ENCODE results near the gene PSMA4.

- RAMPAGE, long total RNA: no peak
- RRBS: no CpG with 5 or more reads among the region's 1 CpG
These were observed 11.9 kb upstream of the FBXO22 start for GRCh38 chr15:75891793-75892161.

DNA sequence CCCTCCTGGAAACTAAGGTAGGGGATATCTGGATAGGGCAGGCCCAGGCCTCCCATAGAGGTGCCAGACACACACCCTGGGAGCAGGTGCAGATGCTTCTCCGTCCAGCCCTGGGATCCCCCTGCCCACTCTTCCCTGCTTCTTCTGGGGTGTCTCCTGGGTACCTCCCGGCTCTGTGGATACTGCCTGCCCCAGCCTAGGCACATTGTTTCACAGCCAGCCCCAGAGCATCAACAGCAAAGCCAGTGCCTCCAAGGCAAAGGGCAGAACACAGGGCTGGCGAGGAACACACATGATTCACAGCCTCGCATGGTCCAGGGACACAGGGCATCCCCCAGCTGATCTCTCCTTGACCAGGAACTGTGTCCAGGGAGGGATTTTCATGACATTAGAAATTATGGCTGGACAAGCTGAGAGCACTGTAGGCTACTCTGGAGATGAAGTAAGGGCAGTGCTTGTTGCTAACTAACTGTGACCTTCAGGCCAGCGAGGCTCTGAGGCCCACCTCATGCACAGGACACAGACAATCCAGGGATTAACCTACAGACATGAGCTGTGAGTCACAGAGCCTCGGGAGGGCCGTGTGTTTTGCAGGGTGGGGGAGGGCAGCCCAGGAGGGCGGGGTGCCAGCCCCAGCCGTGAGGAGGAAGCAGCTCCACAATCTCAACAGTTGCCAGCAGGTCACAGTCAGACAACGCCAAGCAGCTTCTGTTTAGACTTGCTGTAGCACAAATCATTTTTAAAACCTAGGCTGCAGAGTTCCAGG lies 115.0 kb downstream of the ETFA start:
- RAMPAGE, long total RNA: no peak
- RRBS: no CpG with 5 or more reads among the region's 10 CpGs

DNA sequence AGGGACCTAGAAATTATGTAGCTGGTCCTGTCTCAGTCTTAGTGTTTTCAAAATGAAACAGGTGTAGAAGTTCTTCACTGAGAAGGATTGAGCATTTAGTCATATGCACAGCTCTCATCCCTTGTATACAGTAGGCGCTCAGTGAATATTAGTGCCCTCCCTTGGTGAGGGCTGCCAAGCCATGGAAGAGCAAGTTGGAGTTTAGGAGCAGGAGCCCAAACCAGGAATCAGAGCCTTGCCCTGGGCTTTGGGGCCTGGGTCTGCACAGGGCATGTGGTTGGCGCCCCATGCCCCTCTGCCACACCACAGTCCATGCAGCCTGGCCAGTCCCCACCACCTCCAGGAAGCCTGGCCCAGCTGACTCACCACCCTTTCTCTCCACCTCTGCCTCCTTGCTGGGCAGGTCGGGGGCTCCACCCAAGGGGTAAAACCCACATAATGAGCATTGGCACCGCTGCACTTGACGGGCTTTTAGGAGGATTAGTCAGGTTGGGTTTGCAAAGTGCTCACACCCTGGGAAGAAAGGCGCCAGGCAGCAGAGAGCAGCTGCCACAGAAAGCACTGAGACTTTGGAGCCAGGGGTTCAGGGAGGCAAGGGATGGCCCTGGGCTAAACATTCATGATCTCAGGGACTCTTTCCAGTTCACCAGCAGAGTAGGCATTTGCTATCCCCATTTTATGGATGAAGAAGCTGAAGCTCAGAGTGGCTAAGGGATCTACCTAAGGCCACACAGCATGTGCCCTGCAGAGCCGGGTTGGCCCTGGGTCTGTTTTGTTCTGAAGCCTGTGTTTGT lies 113.6 kb downstream of the ETFA start:
- RAMPAGE, long total RNA: no peak
- RRBS: no CpG with 5 or more reads among the region's 7 CpGs

- RAMPAGE, long total RNA: no peak
- RRBS: no CpG with 5 or more reads among the region's 4 CpGs
These were observed 31.3 kb downstream of the ETFA start for GRCh38 chr15:76279840-76280579.

- RAMPAGE, long total RNA: no peak
- RRBS: no CpG with 5 or more reads among the region's 5 CpGs
These were observed 130.3 kb downstream of the SCAPER start for GRCh38 chr15:76774814-76775319.

GRCh38 chr15:77042908-77043611 lies 27.8 kb downstream of the TSPAN3 start:
- RAMPAGE, long total RNA: no peak
- RRBS: no CpG with 5 or more reads among the region's 15 CpGs

DNA sequence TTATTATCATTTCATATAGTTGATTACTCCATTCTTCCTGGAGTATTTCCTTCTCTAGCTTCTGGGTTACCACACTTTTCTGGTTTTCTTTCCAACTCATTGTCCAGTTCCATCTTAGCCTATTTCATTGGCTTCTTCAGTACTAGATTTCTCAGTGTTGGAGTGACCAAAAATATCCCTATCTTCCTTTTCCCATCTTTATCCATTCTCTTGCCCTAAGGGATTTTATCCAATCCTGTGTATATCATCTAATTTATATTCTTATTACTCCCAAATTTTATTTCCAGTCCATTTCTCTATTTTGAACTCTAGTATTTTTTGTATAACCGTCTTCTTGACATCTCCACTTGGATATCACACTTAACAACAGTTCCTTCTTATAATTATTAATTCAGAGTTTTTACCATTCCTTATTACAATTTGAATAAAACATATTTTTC lies 162.5 kb upstream of the TSPAN3 start:
- RAMPAGE, long total RNA: no peak
- RRBS: no CpG with 5 or more reads among the region's 1 CpG

GRCh38 chr15:77382289-77382817 lies 37.6 kb downstream of the PEAK1 start:
- RAMPAGE, long total RNA: no peak
- RRBS: no CpG with 5 or more reads among the region's 4 CpGs

GRCh38 chr15:77421405-77421654 lies 642 bp downstream of the HMG20A start:
- RAMPAGE, long total RNA: no peak
- RRBS: no CpG with 5 or more reads among the region's 2 CpGs

DNA sequence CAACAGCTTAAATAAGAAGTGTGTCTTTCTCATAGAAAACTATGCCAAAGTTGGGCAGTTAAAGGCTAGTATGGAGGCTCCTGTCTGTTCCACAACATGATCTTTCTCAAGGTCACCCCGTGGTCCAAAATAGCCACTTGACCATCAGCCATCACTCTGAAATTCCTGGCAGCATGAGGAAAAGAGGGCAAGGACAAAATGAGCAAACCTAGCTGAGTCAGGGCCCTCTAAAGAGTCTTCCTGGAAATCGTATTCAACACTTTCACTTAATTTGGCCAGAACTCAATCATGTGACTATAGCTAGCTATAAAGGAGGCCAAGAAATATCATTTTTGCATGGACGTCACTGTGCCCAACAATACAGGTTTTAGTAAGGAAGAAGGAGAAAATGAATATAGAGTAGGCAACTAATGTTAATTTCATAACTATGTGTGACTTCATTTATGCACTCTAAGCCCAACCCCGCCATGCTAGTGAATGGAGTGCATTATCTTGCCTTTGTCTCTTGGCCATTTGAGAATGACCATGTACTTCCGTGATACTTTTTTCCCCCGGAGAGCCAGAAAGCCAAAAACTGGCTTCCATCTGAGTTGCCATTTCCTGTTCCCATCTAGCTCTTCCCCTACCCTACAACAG lies 66.3 kb downstream of the HMG20A start:
- RAMPAGE, long total RNA: no peak
- RRBS: no CpG with 5 or more reads among the region's 6 CpGs

DNA sequence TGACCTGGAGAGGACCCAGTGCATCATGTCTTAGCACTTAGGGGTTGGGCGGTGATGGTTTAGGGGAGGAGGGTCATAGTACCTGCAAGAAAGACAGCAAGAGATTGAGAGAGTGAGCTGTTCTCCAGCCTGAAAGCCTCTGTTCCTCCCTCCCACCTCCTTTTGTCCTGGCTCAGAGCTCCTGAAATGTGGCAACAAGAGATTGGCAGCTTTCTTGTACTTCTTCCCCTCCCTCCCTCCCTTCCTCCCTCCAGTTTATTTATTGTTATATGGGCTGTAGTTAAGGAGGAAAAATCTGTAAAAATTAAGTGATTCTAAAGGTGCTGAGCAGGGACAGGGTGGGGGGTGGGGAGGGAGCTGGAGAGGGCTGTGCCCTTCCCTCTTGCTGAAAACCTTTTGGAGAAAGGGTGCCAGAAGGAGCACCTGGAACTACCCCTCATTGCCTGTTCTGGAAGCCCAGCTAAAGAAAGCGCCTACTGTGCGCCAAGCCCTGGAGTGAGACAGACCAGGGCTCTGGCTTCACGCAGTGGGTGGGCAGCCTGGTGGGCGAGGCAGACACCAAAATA lies 35.8 kb downstream of the LINGO1 start:
- RAMPAGE, long total RNA: no peak
- RRBS: no CpG with 5 or more reads among the region's 5 CpGs

DNA sequence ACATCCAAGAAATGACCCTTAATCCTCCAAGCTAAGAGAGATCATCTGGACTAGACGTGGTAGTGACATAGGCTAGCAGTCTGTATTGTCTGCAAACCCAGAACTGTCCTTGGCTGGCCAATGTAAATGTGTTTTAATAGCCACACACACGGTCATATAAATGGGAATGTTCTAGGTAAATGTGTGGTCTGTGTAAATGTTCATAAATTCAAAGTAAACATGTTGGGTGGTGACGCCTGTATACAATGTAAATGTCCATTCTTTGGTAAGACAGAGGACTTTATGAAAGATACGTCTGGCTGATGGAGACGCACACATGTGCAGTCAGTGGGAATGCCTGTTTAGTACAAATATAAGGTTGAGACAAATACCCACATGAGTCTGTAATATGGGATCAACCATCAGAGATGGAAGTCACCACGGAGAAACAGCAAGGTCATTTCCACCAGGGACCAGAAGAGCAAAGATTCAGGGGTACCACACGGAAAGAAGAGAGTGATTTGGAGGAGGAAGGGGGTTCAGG lies 16.4 kb upstream of the LINGO1 start:
- RAMPAGE, long total RNA: no peak
- RRBS: no CpG with 5 or more reads among the region's 7 CpGs

DNA sequence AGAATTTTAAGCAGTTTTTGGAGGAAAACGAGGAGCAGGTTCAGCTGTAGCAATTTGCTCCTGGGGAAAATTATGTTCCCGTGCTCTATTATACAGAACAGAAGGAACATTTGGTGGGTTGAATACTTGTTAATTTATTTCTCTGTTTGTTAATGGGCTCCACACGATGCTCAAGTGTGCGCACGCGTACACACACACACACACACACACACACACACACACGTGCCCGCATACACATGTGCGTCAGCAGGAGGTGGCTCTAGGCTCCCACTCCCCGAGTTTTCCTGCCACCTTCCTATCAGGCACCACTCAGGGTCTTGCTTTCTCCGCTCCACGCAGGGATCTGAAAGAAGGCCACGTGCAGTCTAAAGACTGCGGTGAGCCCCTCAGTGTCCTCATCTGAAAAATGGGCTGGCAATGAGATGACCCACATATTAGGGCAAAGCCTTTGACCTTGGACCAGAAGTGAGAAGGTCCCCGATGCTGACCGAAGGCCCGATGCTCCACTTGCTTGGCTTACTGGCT lies 149.4 kb upstream of the LINGO1 start:
- RAMPAGE, long total RNA: no peak
- RRBS: no CpG with 5 or more reads among the region's 17 CpGs

GRCh38 chr15:77887593-77888437 lies 189.7 kb downstream of the TBC1D2B start:
- RAMPAGE, long total RNA: no peak
- RRBS: no CpG with 5 or more reads among the region's 16 CpGs

- RAMPAGE, long total RNA: no peak
- RRBS: 3% methylated on average over 6 of the region's 46 CpGs
These were observed 133.4 kb downstream of the TBC1D2B start for GRCh38 chr15:77943904-77944811.

- RAMPAGE, long total RNA: no peak
- RRBS: no CpG with 5 or more reads among the region's 1 CpG
These were observed 27.0 kb downstream of the TBC1D2B start for GRCh38 chr15:78050588-78050904.

GRCh38 chr15:78266610-78267201 lies 2.3 kb downstream of the DNAJA4 start:
- RAMPAGE, long total RNA: no peak
- RRBS: no CpG with 5 or more reads among the region's 3 CpGs

GRCh38 chr15:78316162-78317251 lies 17.1 kb upstream of the SKIC8 start:
- RAMPAGE, long total RNA: no peak
- RRBS: no CpG with 5 or more reads among the region's 24 CpGs

DNA sequence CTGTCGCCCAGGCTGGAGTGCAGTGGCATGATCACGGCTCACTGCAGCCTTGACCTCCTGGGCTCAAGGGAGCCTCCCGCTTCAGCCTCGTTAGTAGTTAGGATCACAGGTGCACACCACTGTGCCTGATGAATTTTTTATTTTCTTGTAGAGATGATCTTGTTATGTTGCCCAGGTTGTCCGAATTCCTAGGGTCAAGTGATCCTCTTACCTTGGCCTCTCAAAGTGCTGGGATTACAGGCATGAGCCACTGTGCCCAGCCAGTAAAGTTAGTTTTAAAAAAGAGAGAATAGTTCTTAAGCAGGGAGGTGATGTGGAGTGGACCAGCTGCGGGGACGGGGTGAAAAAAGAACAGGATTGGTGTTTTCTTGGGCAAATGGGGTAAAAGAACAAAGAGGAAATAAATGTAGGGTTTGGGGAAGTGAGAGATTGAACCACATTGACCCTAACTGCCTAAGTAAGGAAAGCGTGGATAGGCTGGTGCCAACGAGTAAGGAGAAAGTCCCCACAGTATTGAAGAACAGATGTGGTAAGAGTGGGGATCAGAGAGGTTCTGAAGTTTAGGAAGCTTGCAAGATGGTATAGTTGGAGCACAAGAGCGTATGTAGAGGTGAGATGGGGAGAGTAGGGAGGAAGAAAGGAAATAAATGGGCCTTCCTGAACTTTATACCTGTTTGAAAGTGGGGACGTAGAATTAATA lies 16.9 kb downstream of the IREB2 start:
- RAMPAGE, long total RNA: no peak
- RRBS: no CpG with 5 or more reads among the region's 11 CpGs

DNA sequence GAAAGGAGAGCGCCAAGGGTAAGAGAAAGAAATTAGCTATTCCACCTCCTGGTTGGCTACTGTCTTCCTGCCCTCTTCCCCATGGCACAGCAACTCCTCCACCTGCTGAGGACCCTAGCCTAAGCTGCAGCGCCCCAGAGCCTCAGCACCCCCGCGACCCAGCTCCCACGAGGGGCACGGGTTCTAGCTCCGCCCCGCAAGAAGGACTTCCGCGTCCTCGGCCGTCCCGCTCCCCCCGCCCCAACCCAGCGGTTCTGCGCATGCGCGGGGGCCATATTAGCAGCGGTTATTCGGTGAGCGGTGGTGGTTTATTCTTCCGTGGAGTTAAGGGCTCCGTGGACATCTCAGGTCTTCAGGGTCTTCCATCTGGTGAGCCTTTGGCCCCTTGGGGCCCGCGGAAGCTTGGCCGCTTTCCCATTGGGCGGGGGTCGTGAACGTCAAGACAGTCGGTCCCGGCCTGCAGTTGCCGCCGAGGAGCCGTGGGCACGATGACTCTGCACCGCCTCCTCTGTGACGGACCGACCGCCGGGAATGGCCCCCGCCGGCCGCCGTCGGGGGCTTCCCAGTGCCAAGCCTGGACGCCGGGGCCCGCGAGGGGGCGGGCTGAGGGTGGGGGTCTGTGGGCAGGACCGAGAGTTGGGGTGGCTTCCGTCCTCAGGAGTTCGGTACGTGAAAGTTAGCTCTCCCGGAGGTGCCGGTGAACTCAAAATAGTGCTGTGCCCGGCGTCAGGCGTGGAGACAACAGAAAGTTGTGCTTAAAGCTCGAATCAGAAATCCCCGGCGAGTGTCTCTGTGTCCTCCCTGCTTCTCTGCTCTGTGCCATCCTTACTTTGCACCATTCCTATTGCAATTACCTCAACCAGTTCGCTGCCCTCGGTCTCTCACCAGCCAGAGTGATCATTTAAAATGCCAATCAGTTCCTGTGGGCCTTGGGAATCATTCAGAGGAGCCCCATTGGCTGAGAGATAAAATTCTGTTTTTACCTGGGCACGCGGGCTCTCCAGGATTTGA lies at the start of gene PSMA4:
TSS of gene PSMA4 (plus strand) at position 274 of the 1,011 bp plus-strand sequence.
- RAMPAGE, long total RNA: start-site peak on the plus strand centred at position 293 of the sequence, 53 bp wide, 218 and 1,440 reads in 2 replicates
- RRBS: 1% methylated on average over 21 of the region's 66 CpGs

Data from epithelial cell of alveolus of lung (primary cell).